Metastatic Lung Carcinoma in the Adrenal Gland (tissue), 1 donor: ENCODE measurements around a stretch of chr7.

DNA sequence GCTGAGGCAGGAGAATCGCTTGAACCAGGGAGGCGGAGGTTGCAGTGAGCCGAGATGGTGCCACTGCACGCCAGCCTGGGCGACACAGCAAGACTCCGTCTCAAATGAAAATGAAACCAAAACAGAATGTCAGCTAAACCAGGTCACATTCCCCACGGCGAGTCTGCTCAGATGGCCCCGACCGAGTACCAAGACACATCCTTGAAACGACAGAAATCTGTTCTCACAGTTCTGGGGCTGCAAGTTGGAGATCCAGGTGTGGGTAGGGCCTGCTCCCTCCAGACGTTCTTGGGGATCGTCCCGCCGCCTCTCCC, 28.9 kb upstream of the MNX1 start:
- PRO-cap: unidirectional peak, plus-strand start at position 170 of the sequence

DNA sequence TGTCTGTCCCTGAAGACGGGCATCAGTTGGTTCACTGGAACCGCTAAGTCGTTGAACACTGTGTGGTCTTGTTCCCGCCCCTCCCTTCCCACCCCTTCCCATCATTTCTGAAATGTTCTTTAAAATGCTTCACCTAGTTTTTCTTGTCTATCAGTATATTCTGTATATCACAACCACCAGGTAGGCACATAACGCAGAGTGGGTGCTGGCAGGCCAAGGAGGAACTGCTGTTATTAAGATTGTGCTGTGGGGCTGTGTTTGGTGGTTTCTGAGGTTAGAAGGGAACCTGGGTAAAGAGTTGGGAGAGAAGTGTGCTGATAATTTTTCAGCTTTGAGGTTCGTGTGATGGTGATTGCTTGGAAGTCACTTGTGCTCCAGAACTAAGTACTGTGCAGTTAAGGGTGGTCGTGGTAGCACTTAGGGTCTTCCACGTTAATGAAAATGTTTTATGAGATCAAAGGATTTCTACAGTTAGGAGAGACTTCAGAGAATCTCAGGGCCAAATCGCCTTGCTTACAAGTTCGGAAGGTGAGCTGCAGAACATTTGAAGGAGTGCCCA, 1.4 kb downstream of the UBE3C start:
- PRO-cap: no peak

GRCh38 chr7:157268436-157269082, 68.2 kb upstream of the DNAJB6 start:
- PRO-cap: no peak

GRCh38 chr7:157269767-157270584, 66.8 kb upstream of the DNAJB6 start:
- PRO-cap: no peak

- PRO-cap: bidirectional peak, plus-strand start at chr7:157318571, minus-strand start at chr7:157318517
These were observed 18.4 kb upstream of the DNAJB6 start for GRCh38 chr7:157318381-157318882.

DNA sequence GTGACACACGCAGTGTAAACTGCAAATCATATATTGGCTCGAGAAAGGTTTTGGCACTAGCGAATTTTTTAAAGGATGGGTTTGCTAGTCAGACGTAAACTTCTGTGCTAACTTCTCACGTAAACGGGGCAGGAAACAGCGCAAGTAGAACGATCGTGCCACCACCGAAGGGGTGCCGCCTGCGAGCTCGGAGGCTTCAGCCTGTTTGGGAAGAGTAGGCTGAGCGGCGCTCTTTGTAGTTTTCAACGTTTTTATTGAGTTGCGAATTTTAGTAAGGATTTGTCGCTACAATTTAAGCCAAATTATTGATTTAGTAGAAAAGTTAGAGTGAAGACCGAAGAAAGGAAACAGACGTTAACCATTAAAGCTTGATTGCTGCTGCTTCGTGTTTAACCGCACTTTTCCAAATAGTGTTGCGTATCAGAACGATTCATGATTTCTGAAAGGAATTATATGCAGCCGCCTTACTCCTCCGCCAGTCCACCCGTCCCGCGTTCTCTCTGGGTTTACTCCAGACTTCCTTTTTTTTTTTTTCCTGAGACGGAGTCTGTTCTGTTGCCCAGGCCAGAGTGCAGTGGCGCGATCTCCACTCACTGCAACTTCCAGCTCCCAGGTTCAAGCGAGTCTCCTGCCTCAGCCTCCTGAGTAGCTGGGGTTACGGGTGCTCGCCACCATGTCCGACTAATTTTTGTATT, 1.2 kb downstream of the DNAJB6 start:
- PRO-cap: bidirectional peak, plus-strand start at position 147 of the sequence, minus-strand start outside the sequence

GRCh38 chr7:157355965-157356747, 19.4 kb downstream of the DNAJB6 start:
- PRO-cap: no peak

DNA sequence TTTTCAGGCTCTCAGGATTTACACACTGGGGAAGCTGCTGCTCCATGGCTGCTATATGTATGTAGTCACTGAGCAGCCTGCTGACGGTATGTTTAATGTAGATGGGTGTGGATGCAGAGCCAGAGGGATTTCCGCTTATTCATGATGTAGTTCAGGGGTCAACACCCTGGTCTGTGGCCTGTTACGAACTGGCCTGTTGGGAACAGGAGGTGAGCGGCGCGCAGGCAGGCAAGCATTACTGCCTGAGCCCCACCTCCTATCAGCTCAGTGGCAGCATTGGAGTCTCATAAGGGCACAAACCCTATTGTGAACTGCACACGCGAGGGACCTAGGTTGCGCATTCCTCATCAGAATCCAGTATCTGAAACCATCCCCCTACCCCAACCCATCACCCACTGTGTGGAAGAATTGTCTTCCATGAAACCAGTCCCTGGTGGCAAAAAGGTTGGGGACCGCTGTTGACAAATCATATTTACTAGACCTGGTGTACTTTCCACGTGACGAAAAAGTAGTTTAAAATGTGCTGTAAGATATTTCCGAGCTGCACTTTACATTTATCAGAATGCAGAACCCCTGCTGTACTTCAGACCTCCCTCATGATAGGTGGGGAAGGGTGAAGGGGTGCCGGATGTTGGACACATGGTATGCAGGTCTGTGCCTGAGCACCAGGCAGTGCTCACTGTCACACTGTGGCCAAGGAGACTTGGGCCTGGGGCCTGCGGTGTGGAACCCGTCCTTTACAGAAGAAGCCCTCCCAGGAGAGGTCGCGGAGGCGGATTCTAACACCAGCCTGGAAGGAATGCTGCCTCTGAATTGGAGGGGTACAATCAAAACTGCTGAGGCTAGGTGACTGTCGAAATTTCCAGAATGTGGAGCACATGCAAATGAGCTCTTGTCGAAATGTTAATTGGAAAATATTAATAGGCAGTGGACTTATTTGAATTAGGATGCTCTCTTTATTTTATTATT, 34.3 kb downstream of the DNAJB6 start:
- PRO-cap: no peak

DNA sequence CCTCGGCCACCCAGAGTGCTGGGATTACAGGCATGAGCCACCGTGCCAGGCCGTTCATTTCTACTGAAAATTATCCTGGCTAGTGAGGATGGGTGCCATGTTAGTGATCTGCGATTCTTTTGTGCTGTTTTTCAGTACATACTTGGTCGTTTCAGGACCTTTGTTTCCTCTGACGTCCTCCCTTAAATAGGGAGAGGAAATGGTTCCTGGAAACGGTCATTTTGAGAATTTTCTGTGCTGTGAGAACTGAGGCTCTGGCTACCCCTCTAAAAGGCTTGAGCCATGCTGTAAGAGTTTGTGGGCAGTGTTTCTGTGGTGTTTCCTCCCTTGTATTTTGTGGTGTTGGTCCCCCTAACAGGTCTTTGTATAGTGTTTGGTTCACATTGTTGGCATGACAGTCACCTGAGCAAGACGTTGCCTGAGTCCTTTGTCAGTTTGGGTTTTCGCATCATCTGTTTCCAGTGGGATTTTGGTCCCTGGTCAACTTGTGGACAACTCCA, 37.8 kb downstream of the DNAJB6 start:
- PRO-cap: no peak

DNA sequence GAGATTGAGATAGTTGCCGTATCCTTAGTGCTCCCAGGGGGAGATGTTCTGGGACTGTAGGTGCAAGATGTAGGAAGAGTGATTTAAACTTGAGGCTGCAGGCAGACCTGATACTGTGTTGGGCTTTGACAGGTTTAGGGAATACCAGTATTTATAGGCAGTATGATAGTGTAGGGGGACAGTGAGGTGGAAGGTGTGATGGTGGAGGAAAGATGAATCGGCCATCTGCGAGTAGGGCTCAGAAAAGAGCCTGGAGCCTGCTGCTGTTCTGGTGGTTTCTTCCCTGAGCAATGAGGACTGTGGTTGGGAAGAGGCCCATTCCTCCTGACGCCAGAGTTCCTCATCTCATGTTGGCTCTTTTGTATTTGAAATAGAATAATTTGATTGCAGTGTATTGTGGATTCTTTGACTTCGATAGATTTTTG, 38.2 kb downstream of the DNAJB6 start:
- PRO-cap: no peak

GRCh38 chr7:157384678-157385529, 48.1 kb downstream of the DNAJB6 start:
- PRO-cap: no peak

GRCh38 chr7:157585509-157586117, 248.8 kb downstream of the DNAJB6 start:
- PRO-cap: no peak

DNA sequence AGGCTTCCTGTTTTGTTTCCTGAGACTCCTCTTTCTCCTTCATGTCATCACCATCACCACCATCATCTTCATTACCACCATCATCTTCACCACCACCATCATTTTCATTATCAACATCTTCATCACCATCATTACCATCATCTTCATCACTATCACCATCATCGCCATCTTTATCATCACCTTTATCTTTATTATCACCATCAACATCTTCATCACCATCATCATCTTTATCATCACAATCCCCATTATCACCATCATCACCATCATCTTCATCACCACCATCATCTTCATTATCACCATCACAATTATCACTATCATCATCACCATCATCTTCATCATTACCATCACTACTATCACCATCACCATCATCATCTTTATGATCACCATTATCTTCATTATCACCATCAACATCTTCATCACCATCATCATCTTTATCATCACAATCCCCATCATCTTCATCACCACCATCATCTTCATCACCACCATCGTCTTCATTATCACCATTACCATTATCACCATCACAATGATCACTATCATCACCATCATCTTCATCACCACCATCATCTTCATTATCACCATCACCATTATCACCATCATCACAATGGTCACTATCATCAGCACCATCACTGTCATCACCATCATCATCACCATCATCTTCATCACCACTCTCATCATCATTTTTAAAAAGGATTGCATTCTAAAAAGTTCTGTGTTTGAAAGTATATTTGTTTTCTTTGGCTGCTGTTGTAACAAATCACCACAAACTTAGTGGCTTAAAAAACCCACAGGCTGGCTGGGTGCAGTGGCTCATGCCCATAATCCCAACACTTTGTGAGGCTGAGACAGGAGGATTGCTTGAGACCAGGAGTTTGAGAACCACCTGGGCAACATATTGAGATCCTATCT, 621.1 kb downstream of the PTPRN2 start:
- PRO-cap: no peak

DNA sequence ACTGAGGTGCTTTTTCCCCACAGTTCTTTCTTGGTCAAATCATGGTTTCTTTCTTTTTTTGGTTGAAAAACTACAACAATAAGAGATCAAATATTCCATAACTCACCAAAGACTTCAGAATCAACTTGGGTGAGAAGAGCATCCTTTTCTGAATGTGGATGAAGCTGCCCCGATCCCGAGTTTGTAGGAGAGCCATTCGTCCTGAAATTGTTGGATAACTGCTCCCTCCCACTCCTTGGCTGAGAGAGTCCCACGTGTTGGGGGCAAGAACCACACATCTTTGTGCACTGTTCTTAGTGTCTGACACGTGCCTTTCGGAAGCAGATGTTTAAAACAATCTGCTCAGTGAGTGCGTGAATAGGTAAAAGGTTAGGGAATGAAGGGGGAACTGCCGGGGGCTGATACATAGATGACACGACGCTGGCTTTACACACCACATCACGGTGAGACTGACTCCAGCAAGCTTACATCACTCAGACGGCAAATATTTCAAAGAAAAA, 575.7 kb downstream of the PTPRN2 start:
- PRO-cap: no peak

DNA sequence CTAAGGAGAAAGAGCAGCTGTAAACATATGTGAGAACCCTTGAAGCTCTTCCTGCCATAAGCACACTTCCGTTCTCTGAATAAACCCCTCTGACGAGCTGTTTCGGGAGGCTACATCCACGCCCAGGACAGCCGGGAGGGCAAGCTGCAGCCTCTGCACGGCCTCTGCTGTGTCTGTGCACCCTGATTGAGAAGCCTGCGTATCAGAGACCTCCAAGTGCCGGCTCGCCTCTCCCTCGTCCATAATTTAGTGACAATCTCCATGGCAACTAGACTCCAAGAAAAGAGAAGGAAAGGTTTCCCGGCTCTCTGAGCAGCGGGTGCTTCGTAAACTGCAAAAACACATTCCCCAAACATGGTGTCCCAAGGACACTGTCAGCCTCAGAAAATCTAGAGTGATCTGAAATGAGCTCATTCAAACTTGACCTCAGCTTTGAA, 114.3 kb downstream of the PTPRN2 start:
- PRO-cap: no peak

GRCh38 chr7:158710443-158711208, 6.0 kb upstream of the NCAPG2 start:
- PRO-cap: no peak

- PRO-cap: no peak
These were observed 31.2 kb upstream of the NCAPG2 start for GRCh38 chr7:158735730-158736376.

- PRO-cap: no peak
These were observed 37.7 kb upstream of the NCAPG2 start for GRCh38 chr7:158742334-158742621.

- PRO-cap: no peak
These were observed 36.0 kb downstream of the ESYT2 start for GRCh38 chr7:158793289-158793800.

GRCh38 chr7:158808043-158808635, 21.2 kb downstream of the ESYT2 start:
- PRO-cap: no peak